Measurements from ENCODE around the gene ZFP36.

DNA sequence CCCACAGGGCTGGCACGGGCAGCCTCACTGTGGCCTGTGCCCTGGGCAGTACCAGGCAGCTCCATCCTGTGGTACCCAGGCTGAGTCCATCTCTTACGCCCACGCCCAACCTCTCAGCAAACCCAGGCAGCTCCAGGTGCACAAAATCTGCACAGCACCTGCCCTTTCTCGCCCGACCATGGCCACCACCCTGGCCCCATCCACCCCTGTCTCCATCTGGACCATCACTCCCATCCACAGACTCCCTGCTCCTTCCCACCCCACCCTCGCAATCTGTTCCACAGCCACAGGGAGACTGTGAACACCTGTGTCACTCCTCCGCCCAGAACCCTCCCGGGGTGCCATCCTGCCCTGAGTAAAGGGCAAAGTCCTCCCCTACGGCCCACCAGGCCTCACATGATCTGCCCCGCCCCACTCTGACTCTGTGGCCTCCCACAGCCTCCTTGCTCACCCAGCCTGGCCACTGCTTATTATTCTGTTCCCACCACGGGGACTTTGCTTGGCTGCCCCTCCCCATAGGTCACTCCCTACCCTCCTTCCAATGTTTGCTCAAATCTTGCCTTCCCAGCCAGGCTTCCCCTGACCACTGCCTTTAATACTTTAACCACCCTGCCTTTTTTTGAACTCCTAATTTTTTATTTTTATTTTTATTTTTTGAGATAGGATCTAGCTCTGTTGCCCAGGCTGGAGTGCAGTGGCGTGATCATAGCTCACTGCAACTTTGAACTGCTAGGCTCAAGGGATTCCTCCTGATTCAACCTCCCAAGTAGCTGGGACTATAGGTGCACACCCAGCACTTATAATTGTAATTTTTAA is 21.4 kb upstream of the FBXO27 start:
- PRO-cap: no peak

- PRO-cap: no peak
These were observed 2.0 kb downstream of the IFNL1 start for GRCh38 chr19:39297992-39298726.

DNA sequence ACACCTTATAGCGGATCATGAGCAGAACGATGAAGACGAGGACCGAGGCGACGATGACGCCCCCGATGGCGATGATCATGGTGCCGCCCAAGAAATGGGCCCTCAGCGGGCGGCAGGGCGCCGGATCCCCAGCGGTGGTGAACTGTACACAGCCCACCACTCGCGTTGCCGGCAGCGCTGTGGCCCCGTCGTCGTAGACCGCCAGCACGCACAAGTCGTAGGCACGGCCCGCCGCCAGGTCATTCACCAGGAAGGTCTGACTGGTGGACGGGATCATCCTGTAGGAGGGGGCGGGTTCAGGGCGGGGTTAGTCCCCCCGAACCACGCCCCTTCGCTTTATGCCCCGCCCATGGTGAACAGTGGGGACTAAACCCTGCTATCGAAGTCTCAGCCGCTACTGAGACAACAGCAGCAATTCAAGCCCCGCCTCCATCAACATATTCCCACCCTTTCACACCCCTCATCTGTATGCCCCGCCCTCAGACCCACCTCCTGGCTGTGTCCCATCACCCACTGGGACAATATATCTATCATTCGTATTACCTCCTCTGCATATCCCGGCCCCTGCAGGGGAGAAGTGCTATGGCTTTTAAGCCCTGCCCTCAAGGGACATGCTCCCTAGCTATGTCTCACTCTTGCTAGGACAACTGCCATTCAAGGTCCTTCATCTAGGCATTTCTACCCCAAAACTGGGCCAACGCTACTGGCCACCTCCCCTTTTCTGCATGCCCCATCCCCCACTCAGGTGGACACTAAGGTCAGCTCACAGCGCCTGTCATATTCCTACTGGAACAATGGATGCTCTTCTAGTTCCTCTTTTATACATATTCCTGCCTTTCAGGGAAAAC is 12.2 kb downstream of the LRFN1 start:
- PRO-cap: no peak

DNA sequence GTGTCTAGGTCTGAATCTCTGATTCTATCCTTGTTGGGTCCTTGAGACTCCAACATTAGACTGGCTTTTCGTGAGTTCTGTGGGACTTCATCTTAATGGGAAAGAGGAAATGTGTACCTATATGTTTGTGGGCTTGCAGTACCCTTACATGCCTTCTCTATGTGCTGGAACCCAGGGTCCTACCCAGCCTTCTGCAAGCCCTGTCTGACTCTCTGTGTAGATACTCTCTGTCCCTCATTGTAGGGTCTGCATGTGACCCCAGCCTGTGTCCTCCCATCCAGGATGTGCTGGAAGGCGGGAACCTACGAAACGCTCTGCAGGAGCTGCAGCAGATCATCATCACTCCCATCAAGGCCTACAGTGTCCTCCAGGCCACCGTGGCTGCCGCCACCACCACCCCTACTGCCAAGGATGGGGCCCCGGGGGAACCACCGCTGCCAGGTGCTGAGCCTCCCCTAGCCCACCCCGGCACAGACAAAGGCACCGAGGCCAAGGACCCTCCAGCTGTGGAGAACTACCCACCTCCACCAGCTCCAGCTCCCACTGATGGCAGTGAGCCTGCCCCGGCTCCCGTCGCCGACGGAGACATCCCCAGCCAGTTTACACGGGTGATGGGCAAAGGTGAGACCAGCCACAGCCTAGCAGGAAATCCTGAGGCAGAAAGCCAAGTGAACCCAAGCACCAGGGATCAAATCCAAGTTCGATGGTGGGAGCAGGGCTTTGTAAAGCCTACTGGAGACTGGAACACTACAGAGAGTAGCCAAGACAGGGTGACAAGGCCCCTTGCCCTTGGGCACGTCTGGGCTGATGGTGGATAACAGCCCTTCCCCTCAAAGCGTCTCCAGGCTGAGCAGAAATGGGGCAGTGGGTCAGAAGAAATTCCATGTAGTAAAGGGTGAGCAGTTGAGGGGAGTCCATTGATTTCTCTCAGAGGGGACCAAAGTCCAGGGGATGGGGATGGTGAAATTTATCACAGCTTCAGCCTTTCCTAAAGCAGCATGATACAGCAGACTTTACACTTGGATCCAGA is 13.4 kb downstream of the PAF1 start:
- PRO-cap: no peak

GRCh38 chr19:39406028-39406964 is at the start of gene ZFP36:
Gene ZFP36 (plus strand): TSS chr19:39406847.
- PRO-cap: bidirectional peak, plus-strand start at chr19:39406847, minus-strand start at chr19:39406686

GRCh38 chr19:39423329-39423760 is 10.9 kb downstream of the PLEKHG2 start:
- PRO-cap: no peak

GRCh38 chr19:39423761-39424551 is 11.5 kb downstream of the PLEKHG2 start:
- PRO-cap: no peak

GRCh38 chr19:39432914-39433837 is 2.6 kb downstream of the RPS16 start:
- PRO-cap: no peak

- PRO-cap: no peak
These were observed 2.6 kb downstream of the SUPT5H start for GRCh38 chr19:39448074-39448348.

DNA sequence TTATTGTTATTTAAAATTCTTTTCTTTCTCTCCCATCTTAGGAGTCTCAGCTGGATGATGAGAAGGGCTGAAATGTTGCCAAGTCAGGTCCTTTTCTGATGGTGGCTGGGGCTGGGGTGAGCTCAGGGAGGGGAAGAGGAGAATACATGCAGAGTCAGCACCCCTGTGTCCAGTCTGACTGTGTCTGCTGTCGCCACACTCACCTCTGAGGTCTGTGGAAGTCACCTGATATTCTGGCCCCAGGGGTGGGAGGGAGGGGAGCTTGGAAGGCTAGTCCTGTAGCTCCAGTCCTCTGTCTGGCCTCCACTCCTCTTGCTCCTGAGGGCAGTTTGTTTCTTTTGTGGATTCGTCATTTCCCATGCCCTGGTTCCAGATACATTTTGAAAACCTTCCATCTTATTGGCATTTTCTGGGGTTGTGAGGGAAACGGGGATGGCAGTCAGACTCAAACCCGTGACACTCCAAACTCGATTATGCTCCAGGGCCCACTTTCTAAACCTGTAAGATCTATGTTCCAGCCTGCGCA is 5.2 kb downstream of the SELENOV start:
- PRO-cap: no peak

DNA sequence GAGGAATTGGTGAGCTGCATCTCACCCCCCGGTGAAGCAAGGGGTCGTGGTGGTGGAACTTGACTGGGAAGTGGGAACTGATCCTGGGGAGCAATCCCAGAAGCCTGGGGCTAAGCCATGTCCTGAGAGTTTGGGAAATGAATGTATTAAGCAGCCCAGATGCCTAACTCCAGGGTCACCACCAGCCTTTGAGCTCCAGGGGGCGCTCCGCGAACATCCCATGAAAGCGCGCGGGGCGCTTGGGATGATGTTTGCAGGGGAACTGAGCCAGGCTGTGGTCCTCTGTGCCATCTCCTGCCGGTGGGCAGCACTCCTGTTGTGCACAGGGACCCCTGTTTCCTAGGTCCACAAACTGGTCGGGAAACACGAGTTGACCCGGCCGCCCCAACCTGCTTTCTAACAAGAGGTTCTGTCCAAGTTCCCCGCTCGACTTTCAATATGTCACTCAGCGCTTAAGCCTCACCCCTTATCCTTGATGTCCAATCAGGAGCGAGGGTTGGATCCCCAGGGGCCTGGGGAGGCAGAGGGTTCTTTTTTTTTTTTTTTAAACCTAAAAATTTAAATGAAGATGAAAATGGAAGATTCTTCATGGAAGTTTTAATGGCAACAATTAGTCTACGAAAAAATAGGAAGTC is 14.4 kb downstream of the LEUTX start:
- PRO-cap: no peak

GRCh38 chr19:39839697-39840593 is 6.0 kb upstream of the DYRK1B start:
- PRO-cap: no peak

- PRO-cap: no peak
These were observed 500 bp upstream of the ZNF780A start for GRCh38 chr19:40091281-40091605.

DNA sequence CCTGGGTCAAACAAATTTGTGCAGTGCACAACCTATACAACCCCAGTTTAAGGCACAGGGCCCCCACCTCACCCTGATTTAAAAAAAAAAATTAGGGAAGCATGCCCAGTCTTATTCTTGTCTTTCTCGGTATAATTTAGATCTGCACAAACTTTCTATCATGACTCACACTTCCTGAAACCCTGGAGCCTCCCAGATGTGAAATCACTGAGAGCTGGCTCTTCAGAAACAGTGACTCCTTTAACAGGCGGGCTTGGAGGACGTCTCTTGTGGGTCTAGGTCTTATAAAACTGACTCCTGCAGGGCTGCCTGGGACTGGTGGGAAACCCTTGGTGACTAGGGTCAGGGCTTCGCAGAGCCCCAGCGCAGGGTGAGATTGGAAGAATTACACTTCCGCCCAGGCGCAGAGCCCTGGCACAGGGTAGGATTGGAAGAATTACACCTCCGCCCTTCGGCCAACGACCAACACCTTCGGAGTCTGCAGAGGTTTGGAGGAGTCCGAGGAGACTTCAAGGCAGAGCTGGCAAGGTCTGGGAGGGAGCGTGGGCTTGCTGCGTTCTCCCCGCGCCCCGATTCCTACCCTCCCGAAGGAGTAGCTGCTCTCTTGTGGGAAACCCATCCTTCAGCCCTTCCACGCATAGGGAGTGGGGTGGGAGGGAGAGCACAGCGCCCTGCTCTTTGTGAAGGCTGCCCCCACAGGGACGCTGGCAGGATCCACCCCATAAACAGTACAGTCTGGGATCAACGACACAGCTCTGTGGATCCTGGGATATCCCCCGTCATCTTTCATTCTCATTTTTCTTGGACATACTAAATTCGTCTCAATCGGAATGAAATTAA is 43.4 kb upstream of the MAP3K10 start:
- PRO-cap: no peak

- PRO-cap: no peak
These were observed 12.8 kb downstream of the TTC9B start for GRCh38 chr19:40204923-40206170.

DNA sequence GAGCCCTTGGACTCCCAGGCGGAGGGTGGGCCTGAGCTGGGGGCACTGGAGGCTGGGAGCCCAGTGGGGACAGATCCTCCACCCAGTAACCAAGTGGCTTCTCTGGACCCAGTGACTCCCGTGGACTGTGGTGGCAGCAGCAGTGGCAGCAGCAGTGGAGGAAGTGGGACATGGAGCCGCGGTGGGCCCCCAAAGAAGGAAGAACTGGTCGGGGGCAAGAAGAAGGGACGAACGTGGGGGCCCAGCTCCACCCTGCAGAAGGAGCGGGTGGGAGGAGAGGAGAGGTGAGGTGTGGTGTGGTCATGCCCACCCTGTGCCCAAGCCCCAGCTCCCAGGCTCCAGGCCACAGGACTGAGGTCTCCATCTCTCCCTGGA is 5.5 kb downstream of the TTC9B start:
- PRO-cap: no peak

DNA sequence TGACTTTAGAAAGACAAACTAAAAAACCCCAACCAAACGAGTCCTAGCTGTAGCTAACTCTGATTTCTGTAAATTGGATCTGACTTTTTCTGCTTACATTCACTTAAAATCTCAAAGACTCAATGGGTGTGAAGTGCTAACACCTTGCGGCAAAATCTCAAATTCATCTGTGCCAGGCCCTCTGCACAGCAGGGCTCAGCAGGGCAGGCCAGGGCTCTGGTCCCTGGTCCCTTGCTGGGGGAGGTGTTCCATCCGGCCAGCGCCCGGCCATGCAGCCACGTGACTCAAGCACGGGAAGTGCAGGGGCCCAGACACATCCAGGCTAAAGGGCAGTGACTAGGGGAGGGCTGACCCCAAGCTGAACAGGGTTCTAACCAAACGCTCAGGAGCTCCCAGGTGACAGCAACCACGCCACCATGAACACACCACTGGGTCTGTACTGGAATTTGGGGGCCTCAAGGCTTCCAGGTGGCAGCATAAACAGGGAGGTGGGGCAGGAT is 5.0 kb upstream of the CCNP start:
- PRO-cap: no peak

- PRO-cap: no peak
These were observed 19.2 kb downstream of the AKT2 start for GRCh38 chr19:40265802-40266524.

DNA sequence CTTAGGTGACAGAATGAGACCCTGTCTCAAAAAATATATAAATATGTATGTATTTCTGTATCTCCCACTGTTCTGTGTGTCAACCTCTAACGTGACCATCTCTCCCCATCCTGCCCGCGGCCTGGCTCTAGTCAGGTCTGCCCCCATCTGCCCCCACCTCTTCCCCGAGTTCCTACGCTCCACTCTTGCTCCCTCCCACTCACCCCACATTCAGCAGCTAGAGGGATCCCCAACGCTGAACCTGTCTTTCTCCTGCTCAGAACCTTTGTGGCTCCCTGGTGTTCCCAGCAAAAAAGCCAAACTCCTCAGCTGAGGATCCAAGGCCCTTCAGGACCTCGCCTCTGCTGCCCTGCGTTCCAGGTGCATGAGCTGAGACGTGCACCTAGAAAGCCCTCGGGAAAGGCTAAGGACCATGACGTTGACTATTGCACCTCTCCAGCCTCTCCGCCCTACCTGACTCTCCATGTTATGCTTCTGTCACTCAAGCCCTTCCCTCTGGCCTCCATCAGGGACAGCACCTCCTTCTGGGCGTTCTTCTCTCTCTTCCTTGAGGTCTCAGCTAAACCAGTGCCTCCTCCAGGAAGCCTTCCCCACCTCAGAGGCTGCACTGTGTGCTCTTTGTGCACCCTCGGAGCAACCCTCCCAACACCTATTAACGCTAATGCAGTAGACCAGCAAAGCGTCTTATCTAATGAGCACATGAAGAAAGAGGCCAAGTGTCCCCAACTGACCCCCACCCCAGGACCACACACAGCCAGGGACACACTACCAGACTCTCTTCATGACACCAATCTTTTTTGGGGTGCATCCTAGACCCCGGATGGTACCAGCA is 18.0 kb downstream of the AKT2 start:
- PRO-cap: no peak

DNA sequence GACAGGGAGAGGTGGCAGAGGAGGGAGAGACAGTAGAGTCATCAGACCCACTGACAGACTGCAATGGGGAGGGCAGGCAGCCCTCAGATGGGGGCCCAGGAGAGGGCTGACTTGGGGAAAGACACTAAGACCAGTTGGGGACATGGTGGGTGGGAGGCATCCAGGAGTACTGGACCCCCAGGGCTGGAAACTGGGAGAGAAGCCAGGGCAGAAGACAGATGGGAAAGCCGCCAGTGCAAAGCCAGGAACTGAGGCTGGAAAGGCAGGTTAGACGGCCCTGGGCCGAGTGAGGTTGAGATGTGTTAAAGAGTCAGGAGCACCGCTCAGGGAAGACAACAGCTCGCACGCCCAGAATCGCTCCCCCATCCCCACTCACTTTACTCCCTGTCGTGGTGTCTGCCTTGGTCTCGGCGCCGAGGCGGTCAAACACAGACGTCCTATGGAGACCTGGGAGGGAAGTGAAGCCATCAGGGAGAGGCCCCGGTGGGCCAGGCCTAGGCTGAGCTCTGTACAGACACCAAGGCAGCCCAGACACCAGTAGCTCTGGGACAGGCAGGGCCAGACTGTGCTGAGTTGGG is 24.5 kb downstream of the C19orf47 start:
- PRO-cap: no peak

All from ureter (tissue), 1 donor.